ENCODE data around the genes KLB and UGDH.

DNA sequence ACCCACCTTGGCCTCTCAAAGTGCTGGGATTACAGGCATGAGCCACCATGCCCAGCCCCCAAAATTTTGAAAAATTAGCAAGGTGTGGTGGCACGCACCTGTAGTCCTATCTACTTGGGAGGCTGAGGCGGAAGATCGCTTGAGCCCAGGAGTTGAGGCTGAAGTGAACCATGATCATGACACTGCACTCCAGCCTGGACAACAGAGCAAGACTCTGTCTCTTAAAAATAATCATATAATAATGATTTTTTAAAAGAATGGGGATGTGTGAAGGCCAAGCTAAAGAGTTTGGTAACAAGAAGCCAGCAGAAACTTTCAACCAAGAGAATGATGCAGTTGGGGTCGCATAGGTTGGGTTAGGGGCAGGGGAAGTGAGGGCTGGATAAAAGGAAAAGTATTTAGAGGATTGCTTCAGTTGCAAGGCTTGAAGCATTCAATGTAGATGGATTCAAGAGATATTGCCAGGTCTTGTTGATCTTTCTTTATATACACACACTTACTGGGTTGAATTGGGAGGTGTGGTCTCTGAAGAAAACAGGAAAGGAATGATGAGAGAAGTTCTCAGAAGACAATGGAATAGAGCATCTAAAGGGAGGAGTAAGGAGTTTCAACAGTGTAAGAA lies 55.2 kb downstream of the KLHL5 start:
- PRO-cap: no peak

DNA sequence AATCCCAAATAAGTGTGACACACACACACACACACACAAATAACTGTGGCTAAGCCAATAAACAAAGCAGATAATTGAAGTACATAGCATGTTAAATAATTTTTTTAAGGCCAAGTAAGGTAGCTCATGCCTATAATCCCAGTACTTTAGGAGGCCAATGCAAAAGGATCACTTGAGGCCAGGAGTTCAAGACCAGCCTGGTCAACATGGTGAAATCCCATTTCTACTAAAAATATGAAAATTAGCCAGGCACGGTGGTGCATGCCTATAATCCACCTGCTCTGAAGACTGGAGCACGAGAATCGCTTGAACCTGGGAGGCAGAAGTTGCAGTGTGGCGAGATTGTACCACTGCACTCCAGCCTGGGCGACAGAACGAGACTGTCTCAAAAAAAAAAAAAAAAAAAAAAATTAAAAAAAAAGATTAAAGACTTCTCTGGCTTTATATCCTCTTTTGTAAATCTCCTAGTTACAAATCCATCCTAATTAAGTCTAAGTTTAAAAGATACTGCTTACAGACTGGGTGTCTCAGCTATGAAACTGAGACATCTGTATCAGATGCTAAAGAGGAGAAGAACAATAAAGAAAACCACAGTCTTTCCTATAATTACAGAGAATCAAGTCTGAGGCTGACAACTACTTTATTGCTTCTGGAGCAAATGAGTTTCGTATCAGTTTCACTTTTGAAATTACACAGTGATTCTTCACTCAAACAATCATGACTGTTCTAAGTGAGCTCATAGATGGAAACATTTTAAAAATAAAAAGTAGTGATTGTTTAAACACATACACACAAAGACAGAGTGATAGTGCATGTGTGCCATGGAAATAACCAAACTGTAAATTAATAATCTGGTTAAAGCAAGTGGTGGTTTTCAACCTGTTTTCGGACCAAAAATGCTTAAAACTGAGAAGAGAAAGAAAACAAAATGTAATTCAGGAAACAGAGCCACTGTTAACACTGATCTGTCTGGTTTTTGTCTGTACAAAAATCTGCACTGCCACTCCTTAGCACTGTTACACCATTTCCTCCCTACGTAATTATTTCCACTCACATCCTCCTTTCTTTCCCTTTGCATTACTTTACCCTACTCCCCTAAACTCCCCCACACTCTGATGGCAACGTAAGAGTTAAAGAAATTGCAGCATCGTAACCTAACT lies 12.8 kb downstream of the RFC1 start:
- PRO-cap: no peak

DNA sequence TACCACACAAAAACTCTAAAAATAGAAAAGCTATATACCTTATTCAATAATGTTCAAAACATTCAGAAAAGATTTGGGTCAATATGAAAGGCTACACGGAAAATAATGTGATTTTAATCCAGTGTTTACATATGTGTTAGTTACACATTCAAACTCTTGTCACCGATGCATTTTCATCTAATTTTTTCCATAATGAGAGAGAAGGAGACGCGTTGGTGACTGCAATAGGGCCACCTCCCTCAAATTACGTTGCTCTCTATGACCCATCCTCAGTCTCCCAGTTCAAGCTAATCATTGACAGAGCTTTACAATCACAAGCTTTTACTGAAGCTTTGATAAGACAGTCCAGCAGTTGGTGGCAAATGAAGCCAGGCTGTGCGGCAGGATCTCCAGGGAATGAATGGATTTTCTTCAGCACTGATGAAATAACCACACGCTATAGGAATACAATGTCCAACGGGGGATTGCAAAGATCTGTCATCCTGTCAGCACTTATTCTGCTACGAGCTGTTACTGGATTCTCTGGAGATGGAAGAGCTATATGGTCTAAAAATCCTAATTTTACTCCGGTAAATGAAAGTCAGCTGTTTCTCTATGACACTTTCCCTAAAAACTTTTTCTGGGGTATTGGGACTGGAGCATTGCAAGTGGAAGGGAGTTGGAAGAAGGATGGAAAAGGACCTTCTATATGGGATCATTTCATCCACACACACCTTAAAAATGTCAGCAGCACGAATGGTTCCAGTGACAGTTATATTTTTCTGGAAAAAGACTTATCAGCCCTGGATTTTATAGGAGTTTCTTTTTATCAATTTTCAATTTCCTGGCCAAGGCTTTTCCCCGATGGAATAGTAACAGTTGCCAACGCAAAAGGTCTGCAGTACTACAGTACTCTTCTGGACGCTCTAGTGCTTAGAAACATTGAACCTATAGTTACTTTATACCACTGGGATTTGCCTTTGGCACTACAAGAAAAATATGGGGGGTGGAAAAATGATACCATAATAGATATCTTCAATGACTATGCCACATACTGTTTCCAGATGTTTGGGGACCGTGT lies at the start of gene KLB:
Gene KLB (plus strand): TSS at position 343 of the 1,060 bp plus-strand sequence.
- PRO-cap: no peak

GRCh38 chr4:39459147-39459730 lies 383 bp downstream of the LIAS start:
- PRO-cap: no peak

GRCh38 chr4:39464870-39465491 lies 6.1 kb downstream of the LIAS start:
- PRO-cap: no peak

GRCh38 chr4:39467528-39467883 lies 8.7 kb downstream of the LIAS start:
- PRO-cap: no peak

DNA sequence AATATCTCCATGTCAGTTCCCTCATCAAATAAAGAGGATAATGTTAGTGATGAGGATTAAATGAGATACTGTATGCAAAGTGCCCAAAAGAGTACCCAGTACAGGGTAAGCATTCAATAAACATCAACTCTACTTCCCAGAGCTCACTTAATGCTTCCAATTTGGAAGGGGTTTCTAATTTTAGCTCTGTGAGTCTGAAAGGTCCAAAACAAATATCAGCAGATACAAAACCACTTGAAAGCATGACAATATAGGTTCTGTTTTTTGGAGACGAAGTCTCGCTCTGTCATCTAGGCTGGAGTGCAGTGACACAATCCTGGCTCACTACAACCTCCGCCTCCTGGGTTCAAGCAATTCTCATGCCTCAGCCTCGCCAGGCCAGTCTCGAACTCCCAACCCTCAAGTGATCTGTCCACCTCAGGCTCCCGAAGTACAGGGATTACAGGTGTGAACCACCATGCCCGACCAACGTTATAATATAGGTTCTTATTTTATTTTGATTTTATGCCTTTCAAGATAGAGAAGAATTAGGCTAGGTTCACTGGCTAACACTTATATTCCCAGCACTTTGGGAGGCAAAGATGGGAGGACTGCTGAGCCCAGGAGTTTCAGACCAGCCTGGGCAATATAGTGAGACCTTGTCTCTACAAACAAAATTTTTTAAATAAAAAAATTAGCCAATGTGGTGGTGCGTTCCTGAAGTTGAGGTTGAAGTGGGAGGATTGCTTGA lies 19.9 kb downstream of the UGDH start:
- PRO-cap: no peak

- PRO-cap: bidirectional peak, plus-strand start at chr4:39527754, minus-strand start at chr4:39527525
These were observed at the start of gene UGDH for GRCh38 chr4:39526856-39527680. Gene UGDH, minus strand, starts transcription at chr4:39527439.

GRCh38 chr4:39532447-39533221 lies 5.4 kb upstream of the UGDH start:
- PRO-cap: no peak

DNA sequence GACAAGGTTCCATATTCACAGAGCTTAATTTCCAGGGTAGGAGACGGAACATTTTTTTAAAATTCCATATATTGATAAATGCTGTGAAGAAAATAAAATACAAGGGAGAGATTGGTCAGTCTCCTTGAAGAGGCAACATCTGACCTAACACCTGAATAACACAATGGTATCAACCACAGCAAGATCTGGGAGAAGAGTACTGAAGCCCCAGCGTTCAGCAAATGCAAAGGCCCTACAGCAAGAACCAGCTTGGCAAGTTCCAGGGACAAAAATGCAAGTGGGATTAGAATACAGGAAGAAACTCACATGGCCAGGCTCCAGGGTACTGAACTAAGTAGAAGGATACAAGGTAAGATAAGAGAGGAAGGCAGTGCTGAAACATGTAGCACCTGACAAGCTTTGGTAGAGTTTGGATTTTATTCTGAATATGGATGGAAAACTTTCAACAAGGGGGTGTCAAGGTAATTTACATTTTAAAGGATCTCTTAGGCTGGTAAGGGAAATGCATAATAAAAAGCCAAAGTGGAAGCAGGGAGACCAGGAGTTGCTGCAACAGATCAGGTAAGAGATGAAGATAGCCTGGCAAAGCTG lies 3.6 kb downstream of the SMIM14 start:
- PRO-cap: no peak

DNA sequence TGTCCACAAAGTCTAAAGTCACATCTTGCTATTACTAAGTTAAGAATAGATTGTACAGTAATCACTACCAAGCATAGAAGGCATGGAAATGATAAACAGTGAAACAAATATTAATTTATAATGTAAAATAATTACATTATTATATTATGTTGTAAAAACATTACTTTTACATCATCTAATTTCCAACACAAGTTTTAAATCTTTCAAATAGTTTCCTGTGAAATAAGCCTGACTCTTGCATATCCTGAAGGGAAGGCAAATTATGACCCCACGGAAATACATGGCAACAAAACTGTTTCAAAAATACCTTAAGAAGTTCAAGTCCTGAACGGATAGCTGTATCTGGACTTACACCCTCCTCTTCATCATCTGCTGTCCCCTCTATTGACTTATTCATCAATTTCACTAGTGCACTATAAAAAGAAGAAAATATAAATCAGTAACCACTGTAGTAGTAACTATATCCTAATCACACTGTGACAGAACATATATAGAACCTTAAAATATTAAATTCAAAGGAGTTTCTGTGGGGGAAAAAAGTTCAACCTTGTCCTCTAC lies 98.2 kb downstream of the PDS5A start:
- PRO-cap: no peak

DNA sequence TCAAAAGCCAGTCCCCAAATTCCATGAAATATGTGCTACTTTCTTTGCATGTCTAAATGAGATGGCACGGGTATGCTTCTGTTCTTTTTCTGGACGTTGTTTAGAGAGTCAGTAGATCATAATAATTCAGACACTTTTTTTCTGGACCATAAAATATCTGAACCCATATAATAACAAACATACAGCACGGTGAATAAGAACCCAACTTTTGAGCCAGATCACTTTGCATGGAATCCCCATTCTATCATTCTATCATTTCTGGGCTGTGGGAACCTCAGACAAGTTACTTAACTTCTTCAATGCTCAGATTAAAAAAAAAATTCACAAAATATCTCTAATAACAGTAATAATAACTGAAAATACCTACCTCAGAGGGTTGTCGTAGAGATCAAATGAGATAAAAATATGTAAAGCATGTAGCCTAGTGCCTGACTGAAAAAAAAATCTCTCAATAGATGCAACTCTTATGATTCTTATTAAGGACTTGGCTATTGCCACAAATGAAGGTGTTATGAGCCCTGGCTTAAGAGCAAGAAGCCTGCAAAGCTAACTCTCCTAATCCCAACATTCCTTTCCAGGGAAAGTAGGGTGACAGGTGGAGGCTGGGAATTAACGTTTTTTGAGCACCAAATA lies 2.1 kb downstream of the RHOH start:
- PRO-cap: no peak

DNA sequence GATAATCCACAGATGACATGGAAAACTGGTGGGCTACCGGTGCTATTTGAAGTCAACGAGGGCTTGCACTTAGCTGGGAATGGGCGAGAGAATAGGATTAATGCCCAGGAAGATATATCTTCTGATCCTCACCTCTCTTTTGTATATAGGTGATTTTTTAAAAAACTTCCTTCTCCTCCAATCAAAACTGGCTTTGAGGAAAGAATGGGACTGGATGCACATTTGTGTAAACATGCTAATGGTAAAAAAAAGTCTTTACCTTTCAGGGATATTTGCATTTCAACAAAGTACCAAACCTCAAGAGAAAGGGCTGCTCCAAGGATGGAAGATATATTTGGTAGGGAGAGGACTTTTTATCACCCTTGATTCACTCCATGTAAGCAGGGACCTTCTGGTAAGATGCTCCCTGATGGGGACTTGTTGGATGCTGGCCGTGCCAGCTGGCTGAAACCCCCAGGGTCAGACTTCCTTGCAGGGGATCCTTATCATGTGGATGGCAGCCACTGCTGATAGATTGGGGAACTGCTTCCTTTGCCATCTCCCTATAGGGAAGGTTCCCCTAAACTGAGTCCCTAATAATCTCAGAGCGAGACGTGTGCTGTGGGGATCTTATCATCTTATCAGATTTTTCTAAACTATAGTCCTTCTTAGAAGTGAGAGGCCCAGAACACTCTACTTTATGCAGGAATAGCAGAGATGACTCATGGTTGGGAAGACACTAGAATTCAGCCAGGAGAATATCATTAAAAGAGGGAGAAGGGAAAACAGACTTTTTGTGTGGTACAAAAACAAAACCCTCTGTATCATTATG lies 15.8 kb downstream of the RHOH start:
- PRO-cap: no peak

- PRO-cap: no peak
These were observed 28.5 kb downstream of the RHOH start for GRCh38 chr4:40225276-40225867.

GRCh38 chr4:40349723-40350302 lies 14.7 kb downstream of the CHRNA9 start:
- PRO-cap: no peak

DNA sequence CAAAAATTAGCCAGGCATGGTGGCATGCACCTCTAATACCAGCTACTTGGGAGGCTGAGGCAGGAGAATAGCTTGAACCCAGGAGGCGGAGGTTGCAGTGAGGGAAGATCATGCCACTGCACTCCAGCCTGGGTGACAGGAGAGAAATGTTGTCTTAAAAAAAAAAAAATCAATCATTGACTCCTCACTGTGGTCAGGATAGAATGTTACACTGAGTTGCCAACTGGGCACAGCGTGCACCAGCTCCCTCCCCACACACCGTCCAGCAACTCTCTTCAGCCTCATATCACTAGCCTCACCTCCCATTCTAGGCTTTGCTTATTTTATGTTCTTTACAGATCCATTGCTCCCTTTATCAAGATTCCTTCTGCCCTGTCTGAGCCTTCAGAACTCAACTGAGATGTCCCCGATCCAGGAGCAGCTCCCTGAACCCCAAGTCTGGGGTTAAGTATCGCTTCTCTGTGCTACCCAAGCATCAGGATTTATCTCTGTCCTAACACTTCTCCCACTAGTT lies 79.6 kb downstream of the CHRNA9 start:
- PRO-cap: no peak

DNA sequence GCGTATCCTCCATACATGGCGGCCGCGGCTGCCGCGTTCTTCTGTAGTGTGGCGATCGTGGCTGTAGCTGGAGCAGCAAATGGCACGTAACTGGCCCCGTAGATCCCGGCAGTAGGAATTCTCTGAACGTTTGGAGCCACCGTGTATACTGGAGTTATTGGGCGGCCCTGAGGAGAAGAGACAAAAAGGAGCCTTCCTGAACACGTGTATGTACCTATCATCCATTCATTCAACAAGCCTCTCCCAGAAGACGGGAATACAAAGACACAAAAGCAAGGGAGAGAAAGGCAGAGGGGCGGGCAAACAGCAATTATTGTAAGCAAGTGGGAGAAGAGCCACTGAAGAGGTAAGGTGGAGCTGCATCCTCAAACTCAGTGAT lies 90.8 kb downstream of the CHRNA9 start:
- PRO-cap: no peak

GRCh38 chr4:40472936-40473321 lies 137.8 kb downstream of the CHRNA9 start:
- PRO-cap: no peak

- PRO-cap: no peak
These were observed 140.6 kb downstream of the CHRNA9 start for GRCh38 chr4:40475575-40476216.

- PRO-cap: no peak
These were observed 123.5 kb downstream of the RBM47 start for GRCh38 chr4:40506073-40506721.